ENCODE data around the genes TOR2A and SH2D3C.

GRCh38 chr9:127716543-127717123 lies 754 bp downstream of the TTC16 start:
- PRO-cap, result no peak

GRCh38 chr9:127721337-127721897 lies 5.5 kb downstream of the TTC16 start:
- PRO-cap, result unidirectional peak, plus-strand start at chr9:127721597

DNA sequence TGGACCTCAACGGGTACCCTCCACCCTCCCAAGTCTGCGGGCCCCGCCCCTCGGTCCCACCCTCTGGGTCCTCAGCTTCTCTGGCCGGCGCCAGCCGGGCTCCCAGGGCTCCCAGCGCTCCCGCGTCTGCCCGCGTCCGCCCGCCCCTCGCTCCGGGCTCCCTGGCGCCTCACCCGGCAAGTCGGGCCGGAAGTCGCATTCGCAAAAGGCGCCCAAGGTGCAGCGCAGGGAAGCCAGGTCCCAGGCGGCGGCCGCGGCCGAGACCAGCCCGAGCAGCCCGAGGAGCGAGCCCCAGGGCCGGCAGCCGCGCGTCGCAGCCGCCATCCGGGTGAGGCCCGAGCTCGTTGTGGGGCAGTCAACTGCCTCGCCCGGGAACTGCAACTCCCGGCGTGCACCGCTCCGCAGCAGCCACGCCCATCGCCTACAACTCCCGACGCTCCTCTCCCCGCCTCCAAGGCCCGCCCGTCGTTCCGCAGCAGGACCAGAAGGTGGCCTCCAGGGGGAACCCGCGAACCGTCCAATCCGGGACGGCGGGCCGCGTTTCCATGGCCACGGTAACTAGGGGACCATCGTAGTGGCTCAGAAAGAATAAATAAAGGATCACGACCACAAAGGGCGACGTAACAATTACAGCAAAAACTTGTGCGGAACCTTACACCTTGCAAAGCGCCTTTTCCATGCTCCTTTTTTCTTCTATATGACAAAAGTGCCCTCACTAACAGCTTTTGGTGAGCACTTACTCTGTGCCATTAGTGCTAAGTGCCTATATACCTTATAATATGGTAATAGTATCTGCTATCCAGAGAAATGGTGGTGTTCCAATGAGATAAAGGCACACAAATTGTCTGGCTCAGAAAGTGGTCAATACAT lies at the start of gene TOR2A:
TSS of gene TOR2A (minus strand) at position 348 of the 870 bp plus-strand sequence.
- PRO-cap, result unidirectional peak, minus-strand start at position 128 of the sequence; unidirectional peak, minus-strand start at position 330 of the sequence

DNA sequence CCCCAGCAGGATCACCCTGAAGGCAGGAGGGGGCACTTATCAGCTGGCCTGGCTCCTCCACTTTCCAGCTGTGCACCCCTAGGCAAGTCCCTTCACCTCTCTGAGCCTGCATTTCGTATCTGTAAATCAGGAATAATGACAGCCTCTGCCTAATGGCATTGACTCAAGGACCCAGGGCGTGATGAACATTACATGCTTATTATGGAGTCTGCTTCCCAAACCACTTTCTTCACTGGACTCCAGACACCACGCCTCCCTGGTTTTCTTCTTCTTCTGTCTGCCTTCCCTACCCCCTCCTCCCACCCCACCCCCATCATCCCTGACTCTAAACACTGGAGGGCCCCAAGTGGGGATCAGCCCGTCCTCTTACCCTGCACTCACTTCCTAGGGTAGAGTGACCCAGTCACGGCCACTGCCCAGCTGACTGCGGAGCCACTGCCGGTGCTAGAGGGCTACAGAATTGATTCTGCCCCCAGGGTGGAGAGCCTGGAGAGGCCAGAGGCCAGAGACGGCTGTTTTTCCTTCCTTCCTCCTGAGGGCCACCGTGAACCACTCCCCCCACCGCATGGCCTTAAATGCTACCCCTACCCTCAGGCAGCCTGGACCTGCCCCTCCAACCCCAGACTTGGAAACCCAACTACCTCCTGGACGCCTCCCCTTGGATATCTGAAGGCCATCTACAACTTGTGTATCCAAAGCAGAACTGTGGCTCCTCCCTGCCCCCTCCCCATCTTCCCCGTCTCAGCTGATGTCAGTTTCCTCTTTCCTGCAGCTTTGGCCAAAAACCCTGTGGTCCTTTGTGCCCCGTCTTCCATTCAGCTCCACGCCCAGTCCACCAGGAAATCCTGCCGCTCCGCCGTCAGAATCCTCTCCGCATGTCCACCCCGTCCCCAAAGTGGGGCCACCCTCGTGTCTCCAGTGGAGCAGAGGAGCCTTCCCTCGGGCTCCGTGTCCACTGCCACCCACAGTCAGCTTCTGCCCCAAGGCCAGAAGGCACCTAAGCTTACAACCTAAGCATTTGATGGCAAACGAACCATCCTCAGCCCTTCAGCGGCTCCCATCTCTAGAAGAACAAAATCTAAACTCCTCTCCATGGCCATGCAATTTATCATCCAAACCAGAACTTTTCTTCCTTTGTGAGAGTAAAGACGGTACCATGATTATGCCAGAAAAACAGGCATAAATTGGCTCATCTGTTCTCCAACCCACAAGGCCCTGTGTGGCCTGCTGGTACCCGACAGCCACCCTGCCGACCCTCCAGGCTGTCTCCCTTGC lies 16.3 kb downstream of the SH2D3C start:
- PRO-cap, result no peak

GRCh38 chr9:127776295-127776730 lies 2.2 kb downstream of the SH2D3C start:
- PRO-cap, result bidirectional peak, plus-strand start at chr9:127776625, minus-strand start at chr9:127776440

DNA sequence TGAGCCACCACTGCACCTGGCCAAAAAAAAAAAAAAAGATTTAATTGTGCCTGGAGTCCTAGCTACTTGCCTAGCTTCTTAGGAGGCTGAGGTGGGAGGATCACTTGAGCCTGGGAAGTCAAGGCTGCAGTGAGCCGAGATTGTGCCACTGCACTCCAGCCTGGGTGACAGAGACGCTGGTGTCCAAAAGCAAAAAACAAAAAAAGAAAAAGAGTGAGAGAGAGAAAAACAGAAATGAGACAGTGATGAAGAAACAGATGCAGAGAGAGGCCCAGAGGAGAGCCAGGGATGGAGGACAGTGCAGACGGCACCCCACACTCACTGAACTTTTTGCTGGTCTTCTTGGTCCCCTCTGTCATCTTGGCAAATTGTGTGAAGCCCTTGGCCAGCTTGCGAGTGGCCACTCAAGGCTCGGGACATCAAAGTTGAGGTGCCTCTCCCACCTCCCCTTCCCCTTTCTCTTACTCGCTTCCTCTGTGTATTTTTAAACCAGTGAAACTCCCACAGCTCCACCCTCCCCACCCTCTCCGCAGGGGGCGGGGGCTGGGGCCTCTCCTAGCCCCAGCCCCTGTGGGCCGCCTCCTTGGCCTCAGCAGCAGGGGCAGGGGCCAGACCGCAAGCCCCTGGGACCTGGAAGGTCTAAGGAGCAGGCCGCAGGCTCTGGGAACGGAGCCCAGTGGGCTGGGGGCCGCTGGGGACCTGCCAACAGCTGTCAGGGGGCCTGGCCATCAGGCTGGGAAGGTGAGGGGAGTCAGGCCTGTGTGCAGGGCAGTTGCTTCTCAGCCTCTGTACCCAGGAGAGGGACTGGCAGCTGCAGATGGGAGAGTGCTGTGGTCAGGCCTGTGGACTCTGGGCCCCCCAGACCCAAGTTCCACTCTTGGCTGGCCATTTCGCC lies at the start of gene SH2D3C:
TSS of gene SH2D3C (minus strand) at position 398 of the 895 bp plus-strand sequence.
- PRO-cap, result unidirectional peak, minus-strand start at position 398 of the sequence; unidirectional peak, minus-strand start at position 458 of the sequence

GRCh38 chr9:127793924-127794297 lies 8.1 kb downstream of the CDK9 start:
- PRO-cap, result no peak

GRCh38 chr9:127794298-127795204 lies 8.1 kb upstream of the FPGS start:
- PRO-cap, result no peak

GRCh38 chr9:127796194-127796880 lies 6.3 kb upstream of the FPGS start:
- PRO-cap, result no peak

DNA sequence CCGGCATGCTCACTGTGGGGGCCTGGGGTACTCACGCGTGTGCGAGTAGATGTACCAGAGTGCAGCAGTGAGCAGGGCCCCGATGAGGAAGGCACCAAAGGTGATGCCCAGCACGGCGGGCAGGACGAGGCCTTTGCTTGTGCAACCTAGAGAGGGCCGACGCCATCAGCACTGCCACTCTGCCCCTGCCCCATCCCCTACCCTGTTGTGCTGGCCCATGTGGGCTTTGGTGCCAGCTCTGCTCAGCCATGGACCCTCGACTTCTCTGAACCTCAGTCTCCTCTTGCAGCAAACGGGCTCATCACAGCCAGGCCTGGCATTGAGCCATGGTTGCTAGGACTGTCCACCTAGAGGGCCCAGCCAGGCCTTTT lies 13.2 kb downstream of the FPGS start:
- PRO-cap, result no peak

DNA sequence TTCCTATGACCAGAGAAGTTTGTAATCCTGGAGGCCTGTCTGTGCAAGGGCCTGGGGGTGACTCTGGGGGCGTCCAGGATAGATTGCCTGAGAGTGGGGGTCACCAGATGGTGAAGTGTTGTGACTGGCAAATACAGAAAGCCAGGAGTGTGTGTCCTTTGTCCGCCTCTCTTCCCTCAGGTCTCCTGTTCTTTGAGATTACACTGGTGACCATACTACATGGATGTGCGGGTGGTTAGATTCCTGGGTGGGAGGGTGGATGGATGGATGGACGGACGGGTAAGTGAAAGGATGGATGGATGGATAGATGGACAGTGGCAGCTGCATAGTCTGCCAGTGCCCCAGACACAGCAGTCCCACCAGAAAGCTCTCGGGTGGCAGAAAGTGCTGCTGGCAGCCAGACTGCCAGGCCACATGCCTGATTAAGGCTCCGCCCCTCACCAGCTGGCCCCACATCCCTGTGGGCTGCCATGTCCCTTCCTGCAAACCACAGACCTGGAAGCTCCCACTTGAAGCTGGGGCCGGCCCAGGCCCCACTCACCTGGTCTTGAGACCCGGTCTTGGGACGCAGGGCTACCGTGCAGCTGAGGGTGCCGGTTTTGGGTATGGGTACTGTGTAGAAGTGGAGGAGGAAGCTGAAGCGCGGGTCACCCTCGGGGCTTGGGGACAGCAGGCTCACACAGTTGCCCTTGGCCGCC lies 15.0 kb downstream of the FPGS start:
- PRO-cap, result no peak

GRCh38 chr9:127861986-127863146 lies 7.9 kb upstream of the ENG start:
- PRO-cap, result unidirectional peak, minus-strand start at chr9:127862248

GRCh38 chr9:127903293-127903911 lies 4.0 kb upstream of the ST6GALNAC6 start:
- PRO-cap, result unidirectional peak, minus-strand start at chr9:127903405; bidirectional peak, plus-strand start at chr9:127903748, minus-strand start at chr9:127903650

DNA sequence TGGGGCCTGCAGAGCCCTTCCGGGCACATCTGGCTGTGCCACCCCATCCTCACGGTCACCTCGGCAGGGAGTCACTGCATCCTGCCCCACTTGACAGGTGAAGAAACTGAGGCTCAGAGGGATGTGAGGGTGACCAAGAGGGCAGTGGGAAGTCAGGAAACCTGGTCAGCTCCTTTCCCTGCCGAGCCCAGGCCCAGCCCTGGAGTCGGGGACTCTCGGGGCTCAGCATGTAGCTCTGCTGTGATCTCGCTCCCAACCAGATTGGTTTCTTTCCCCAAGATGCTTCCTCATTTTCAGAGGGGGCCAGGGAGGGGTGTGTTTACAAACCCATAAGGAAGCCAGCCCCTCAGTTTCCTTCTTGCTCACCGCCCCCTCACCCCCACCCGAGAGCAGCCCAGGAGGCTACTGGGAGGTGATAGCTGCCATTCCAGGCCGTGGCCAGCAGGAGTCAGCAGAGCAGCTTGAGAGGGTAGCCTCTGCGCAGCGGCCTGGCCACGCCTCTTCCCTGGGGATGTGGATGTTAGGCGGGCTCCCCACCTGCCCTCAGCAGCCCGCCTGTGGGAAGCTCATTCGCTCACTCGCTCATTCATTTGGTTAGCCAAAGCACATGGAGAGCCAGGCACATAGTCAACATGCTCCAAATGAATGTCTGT lies 5.9 kb upstream of the DPM2 start:
- PRO-cap, result no peak

GRCh38 chr9:127959265-127959919 lies 21.4 kb downstream of the EEIG1 start:
- PRO-cap, result no peak

DNA sequence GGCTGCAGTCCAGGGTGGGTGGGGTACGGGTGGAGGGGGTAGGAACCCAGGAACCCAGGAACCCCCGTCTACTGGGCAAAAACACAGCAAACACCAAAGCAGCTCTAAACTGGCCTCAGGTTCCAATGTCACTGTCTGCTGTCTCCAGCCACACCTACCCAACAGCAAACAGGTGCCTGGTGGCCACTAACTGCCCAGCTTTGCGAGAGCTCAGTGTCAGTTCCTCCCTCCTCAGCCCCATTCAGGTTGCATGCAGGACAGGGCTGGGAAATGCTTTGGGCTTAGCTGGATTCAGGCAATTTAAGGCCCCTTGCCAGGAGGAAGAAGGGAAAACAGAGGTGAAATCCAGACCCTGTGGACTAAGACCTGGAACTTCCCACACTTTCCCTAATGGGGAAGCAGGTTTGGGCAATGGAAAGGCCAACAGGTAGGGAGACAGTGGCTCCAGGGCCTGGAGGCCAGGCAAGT lies 3.8 kb downstream of the EEIG1 start:
- PRO-cap, result bidirectional peak, plus-strand start at position 167 of the sequence, minus-strand start at position 133 of the sequence; bidirectional peak, plus-strand start at position 216 of the sequence, minus-strand start at position 245 of the sequence

- PRO-cap, result no peak
These were observed 2.1 kb upstream of the EEIG1 start for GRCh38 chr9:127982719-127983375.

GRCh38 chr9:128027210-128027682 lies 39.9 kb downstream of the NAIF1 start:
- PRO-cap, result no peak

DNA sequence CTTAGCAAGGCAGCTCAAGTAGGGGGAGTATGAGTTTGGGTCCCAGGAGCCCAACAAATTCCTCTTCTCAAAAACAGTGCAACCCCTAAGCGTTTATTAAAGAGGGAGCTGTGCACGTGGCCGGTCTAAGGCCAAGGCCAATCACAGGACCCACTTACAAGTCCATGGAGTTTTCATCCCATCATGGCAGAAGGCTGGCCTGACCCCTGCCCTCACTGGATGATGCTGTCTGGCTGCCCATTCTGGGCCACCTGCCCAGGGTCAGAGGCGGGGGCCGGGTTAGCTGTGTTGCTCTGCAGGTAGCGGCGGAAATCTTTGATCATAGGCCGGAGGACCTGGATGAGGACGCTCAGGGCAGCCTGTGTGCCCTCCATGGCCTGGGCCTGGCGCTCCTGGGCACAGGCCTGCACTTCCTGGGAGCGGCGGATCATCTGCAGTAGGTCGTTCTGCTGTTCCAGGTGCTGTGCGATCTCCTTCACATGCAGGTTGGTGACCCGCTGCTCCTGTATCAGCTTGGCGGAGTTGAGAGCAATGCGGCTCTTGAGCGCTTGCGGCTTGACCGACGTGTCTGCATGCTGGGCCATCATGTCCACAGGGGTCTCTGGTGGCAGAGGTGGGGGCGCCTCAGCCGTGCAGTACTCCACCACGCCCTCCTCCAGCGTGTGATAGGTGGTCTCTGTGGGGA lies 3.8 kb downstream of the NAIF1 start:
- PRO-cap, result no peak

- PRO-cap, result no peak
These were observed 11.2 kb downstream of the SLC25A25 start for GRCh38 chr9:128079405-128079551.